Penis (tissue), 1 donor: ENCODE measurements around the gene GPR27.

- PRO-cap = no peak
Measured at GRCh38 chr3:71580460-71581257, 2.9 kb downstream of the FOXP1 start.

- PRO-cap = bidirectional peak, plus-strand start at chr3:71584255, minus-strand start at chr3:71583957; bidirectional peak, plus-strand start at chr3:71584605, minus-strand start at chr3:71584621
Measured at GRCh38 chr3:71583872-71585130, 773 bp upstream of the FOXP1 start.

DNA sequence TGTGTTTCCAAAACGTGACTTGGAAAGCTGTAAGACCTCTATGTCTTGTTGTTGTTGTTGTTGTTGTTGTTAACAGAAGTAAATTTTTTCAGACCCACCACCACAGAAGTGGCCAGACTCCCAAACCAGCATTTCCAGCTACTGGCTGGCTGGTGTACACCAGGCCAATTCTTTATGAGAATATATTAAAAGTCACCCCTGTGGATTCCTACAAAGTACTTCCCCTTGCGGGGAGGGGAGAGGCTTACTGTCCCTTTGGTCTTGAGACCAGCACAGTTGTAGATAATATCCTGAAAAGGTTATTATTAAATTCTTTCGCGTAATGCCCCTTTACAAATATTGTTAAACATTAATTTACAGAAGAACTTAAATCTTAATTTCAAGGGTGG, 1.6 kb upstream of the FOXP1 start:
- PRO-cap = no peak

DNA sequence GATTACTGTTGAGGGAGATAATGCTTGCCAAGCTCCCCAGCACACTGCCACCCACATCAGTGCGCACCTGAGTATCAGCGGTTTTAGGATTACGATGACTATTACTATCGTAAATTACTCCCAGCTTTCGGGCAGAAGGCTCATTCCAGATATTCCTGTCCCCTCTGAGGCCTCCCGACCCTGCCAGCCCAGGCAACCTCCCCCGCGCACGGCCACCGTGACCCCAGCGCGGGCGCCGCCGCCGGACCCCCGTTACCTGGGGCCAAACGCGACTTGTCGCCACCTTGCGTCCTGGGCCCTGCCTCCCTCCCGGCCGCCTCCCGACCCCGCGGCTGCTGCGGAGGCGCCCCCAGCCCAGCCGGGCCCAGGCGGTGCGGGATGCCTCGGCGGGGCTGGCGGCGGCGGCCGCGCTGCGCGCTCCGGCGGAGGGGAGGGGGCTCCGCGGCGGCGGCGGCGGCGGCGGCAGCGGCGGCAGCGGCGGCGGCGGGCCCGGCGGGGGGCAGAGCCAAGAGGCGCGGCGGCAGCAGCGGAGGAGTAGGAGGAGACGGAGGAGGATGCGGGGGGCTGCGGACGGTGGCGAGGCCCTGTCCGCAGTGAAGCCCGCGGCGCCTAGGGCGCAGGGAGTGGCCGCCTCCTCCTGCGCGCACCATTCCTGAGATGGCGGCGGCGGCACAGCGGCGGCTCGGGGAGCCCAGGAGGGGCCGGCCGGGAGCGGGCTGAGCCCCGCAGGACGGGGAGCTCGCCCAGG, at the start of gene GPR27:
Gene GPR27, plus strand, starts transcription at position 649 of the 748 bp plus-strand sequence.
- PRO-cap = unidirectional peak, plus-strand start at position 542 of the sequence; unidirectional peak, plus-strand start at position 649 of the sequence

DNA sequence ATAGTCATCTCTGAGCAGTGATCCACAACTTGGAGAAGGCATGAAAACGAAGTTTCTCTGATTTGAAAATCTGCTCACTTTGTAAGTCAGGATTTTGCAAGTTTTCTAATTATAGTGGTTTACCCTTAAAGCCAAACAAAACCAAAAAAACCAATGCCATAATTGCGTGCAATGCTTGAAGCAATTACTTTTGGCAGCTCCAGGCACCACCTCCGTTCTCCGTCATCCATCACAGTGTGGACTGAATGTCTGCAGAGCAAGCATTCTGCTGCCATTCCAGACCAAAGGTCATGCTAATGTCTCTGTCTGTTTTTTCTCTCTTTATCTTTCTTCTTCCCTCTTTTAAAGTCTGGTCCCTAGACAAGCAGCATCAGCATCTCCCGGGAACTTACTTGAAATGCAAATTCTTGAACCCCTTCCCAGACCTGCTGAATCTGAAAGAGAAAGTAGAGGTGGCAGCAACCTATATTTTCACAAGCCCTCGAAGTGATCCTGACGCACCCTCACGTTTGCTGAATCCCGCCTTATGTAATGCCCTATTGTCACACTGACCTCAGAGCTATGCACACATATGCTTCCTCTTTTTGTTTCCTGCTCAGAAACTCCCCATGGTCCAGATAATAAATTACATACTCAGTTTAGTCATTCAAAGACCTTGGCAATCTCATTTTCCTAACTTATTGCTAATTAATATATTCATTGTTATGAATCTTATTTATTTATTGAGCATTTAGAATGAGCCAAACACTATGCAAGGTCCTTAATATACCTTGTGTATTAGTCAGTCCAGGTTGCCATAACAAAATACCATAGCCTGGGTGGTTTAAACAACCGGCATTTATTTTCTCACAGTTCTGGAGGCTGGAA, 297.3 kb upstream of the PROK2 start:
- PRO-cap = no peak

GRCh38 chr3:72138996-72139238, 354.0 kb upstream of the PROK2 start:
- PRO-cap = no peak

DNA sequence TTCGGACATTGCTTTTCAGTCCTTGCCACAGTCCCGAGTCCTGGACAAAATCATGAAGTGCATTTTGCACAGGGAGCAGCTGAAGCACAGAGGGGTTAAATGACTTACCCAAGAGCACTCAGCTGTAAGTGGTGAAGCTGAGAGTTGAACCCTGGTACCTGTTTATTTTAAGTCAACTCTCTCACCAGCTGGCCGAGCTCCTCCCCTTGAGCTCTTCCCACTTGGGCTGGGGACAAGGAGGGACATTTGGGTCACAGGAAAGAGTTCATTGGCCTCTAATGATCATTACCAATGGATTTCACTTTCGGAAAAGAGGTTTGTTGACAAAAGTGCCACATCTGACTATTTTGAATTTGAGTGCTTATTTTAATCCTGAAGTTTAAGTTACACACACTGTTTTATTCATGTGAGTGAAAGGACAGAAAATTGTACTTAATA, 368.7 kb upstream of the PROK2 start:
- PRO-cap = no peak

DNA sequence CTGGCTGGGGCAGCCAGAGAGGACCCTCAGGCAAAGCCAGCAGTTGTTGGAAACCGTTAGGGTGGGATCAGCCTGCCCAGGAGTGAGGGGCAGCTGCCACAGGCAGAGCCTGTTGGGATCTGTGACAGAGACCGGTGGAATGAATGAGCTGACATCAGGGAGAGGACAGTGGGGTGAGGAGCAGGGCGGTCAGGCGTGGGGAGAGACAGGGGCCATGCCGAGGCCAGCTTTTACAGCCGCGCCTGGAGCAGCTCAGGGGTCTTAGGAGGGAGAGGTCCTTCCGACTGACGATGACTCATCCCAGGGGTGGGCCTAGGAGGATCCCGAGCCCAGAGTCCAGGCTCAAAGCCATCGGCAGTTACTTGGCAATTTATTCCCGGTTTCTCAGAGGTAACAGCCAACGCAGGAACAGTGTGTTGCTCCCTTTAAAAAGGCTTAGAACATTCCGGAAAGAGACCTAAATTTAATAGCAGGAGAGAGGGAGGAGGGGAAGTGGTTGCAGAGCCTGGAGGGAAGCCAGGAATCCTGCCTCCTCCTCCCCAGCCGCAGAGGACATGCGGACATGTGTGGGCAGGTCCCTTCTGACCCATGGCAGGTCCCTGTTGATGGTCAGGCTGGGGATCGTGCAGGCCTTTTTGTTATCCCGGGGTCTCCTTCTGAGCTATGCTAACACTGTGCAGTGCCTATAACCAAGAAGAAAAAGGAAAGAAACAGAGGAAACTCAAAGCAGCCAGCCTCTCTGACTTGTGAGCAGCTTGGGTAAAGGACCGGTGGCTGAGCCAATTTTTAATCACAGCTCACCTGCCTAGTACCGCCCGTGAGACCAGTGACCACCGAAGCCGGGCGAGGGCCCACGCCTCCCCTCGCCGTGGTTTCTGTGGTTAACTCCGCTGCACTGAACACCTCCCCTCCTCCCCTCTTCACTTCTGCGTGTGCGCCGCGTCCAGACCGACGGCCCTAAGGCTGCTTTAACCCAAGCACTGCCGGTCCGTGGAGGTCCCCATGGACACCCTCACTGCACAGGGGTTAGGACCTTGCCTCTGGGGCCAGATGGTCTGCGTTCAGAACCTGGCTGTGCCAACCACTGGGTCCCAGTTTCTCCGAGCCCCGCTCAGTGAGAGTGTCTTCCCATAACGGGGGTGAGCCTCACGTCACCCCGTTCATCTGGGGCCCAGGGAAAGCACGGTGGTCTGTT, 392.4 kb upstream of the PROK2 start:
- PRO-cap = no peak

GRCh38 chr3:72255182-72255480, 470.2 kb upstream of the PROK2 start:
- PRO-cap = no peak

DNA sequence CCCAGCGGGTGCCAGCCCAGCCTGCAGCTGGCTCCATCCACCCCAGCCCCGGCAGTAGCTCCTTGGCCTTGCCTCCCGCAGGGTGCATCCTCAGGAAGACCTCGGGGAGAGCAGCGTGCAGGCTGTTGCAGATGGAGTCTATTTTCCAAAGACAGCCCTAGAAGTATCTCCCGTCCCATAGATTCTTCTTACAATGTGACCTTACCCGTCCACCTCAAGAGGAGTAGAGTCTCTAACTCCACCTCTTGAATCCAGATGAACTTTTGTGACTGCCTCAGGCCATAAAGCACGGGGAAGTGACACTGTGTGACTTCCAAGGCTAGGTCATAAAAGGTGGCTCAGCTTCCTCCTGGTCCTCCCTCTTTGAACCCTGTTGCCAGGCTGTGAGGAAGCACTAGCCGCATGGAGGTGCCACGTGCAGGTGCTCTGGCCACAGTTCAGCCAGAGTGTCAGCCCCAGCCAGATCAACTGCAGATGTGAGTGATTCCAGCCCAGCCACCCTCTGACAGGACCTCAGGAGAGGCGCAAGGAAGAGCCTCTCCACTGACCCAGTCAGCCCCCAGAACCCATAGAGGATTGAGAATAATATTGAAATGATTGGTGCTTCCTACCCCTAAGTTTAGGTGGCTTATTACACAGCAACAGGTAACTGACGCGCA, 531.4 kb downstream of the SHQ1 start:
- PRO-cap = no peak

GRCh38 chr3:72722717-72723419, 125.4 kb downstream of the SHQ1 start:
- PRO-cap = no peak

GRCh38 chr3:72739468-72740059, 108.7 kb downstream of the SHQ1 start:
- PRO-cap = no peak

GRCh38 chr3:72821600-72821869, 26.7 kb downstream of the SHQ1 start:
- PRO-cap = no peak

- PRO-cap = no peak
Measured at GRCh38 chr3:72887332-72887805, 477 bp upstream of the GXYLT2 start.

DNA sequence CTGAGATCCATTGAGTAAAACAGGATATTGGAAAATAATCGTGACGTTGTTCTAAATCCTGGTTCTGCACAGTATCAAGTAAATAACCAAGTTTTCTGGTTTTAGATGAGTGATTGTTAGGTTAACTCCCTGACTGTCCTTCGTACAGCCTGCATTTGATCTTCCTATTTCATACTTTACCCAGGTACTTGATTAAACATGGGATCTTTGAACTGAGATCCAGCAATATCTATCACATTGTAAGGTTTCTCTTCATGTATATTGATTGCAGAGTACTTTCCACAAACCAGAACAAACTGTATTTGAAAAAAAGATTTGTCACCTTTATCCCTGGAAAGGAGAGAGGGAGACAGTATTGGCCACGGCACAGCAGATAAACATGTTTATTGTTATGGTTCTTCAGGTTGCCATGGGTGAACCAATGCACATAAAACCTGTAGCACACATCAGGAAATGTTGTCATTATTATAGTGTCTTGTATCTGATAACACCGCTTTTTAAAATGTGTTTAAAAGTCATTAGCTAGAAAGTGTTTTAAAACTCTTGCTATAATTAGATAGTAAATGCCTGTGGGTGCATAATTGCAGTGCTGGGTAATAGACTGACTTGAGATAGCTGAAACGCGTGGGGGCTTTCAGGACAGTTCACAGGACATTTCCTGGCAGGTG, 36.0 kb upstream of the PPP4R2 start:
- PRO-cap = no peak

- PRO-cap = no peak
Measured at GRCh38 chr3:72965855-72966166, 30.8 kb upstream of the PPP4R2 start.

GRCh38 chr3:73022214-73023003, 25.8 kb downstream of the PPP4R2 start:
- PRO-cap = no peak

- PRO-cap = no peak
Measured at GRCh38 chr3:73064710-73065753, 3.6 kb downstream of the EBLN2 start.

- PRO-cap = no peak
Measured at GRCh38 chr3:73101001-73101421, 39.6 kb downstream of the EBLN2 start.

- PRO-cap = no peak
Measured at GRCh38 chr3:73521002-73521585, 103.6 kb downstream of the PDZRN3 start.